ENCODE measurements around a stretch of chr3.

GRCh38 chr3:182682123-182682496 lies 111.2 kb upstream of the ATP11B start:
- PRO-cap, 4 experiments: no peak in any of the 4 experiments
- RAMPAGE, long total RNA, 4 experiments: no peak in any of the 4 experiments

GRCh38 chr3:182716295-182716775 lies 77.0 kb upstream of the ATP11B start:
- PRO-cap, 4 experiments: no peak in any of the 4 experiments
- RAMPAGE, long total RNA, 4 experiments: no peak in any of the 4 experiments

GRCh38 chr3:182867878-182868312 lies 74.6 kb downstream of the ATP11B start:
- PRO-cap, 4 experiments: no peak in any of the 4 experiments
- RAMPAGE, long total RNA, 4 experiments: no peak in any of the 4 experiments

DNA sequence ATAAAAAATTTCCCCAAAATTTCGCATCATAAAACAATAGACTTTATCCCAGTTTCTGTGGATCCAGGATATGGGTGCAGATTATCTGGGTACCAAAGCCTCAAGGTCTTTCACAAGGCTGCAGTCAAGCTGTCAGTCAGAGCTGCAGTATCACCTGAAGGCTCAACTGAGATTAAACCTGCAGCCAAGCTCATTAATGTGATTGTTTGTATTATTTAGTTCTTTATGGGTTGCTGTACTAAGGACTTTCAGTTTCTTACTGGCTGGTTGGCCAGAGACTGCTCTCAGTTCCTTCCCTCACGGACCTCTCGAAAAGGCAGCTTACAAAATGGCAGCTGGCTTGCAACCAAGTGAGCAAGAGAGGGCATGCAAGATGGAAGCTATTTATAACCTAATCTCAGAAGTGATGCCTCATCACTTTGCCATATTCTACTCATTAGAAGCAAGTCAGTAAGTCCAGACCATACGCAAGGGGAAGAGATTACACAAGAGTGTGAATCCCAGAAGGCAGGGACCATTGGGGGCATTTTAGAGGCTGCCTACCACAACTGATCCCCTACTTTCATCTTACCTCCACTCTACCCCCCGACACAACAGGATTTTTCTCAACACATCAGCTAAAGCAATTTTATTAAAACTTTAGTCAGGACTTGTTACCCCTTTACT lies 54.8 kb downstream of the DCUN1D1 start:
- PRO-cap, 4 experiments: no peak in any of the 4 experiments
- RAMPAGE, long total RNA, 4 experiments: no peak in any of the 4 experiments

GRCh38 chr3:182970595-182971230 lies 9.6 kb downstream of the DCUN1D1 start:
- PRO-cap, 4 experiments: no peak in any of the 4 experiments
- RAMPAGE, long total RNA, 4 experiments: no peak in any of the 4 experiments

DNA sequence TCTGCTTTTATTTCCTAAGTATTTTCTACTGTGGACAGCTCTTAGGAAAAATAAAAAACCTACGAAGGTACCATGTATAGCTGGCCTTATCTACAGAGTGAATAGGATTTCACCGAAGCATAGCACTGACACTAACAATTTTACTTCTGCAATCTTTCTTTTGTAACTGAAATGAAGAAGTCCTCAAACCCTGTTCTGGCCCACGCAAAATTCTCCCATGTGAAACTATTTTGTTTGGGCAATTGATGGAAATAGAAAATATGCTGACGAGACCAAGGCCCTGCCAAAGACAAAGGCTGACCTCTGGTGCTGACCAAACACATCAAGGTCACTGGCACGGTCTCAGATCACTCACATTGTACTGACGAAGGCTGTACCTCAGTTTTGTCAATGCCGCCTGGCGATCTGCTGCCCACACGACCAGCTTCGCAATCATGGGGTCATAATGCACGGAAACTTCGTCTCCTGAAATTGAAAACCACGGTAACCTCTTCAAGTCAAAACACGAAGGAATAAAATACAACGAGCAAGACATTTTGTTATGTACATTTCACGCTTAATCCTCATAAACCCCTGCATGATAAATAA lies 58.4 kb upstream of the DCUN1D1 start:
- PRO-cap, 4 experiments: no peak in any of the 4 experiments
- RAMPAGE, long total RNA, 4 experiments: no peak in any of the 4 experiments

DNA sequence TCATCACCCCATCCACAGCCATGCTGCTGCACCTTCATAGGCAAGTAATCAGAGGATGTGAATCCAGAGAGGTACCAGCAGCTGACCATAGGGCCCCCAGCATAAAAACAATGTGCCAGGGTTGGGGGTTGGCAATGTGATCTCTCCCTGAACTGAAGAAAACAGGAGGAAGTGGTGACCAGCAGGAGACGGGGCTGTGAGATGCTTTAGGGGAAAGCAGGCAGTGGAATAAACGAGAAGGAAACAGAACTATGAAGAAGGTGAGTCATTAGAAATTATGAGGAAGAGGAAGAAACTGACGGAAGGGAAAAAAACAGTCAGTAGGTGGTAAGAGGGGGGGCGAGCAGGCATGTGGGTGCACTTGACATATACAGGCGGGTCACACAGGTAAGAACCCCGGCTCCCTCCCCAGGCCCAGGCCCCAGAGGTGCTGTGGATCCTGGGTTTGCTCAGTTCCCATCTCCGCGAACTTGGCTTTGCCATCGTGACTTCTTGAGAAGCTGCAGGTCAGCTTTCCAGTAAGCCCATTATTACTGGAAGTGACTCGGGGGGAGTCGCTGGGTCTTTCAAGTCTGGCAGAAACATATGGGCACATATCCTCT lies 42.1 kb upstream of the B3GNT5 start:
- PRO-cap, 4 experiments: no peak in any of the 4 experiments
- RAMPAGE, long total RNA, 4 experiments: no peak in any of the 4 experiments

- PRO-cap, 4 experiments: peak in 3 of 4 experiments; most common plus-strand start chr3:183254167 (in 1); most common minus-strand start chr3:183254164 (in 1)
- RAMPAGE, long total RNA, 4 experiments: start-site peak on the plus strand in 1 of 4 experiments, at chr3:183254379-183254557 at its widest, 5 reads per replicate
Observed at GRCh38 chr3:183254057-183254550, 1.1 kb downstream of the B3GNT5 start.

- PRO-cap, 4 experiments: no peak in any of the 4 experiments
- RAMPAGE, long total RNA, 4 experiments: no peak in any of the 4 experiments
Observed at GRCh38 chr3:183259586-183260628, 6.9 kb downstream of the B3GNT5 start.

GRCh38 chr3:183486877-183487394 lies 58.5 kb upstream of the MCF2L2 start:
- PRO-cap, 4 experiments: no peak in any of the 4 experiments
- RAMPAGE, long total RNA, 4 experiments: no peak in any of the 4 experiments

DNA sequence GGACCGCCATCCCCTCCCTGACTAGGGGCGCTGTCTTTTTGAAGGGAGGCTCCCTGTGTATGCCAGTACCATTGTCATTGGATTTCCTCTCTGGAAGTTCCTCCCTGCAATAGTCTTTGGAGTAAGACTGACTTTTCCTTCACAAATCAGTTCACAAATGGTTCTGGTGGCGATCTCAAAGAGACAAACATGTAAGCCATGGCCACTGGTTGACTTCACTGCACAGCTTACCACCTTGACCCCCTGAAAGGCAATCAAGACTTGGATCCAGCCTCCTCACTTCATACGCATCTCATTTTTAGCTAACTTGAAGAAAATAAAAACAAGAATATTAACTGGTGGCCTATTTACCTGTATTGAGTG lies 60.7 kb upstream of the MCF2L2 start:
- PRO-cap, 4 experiments: no peak in any of the 4 experiments
- RAMPAGE, long total RNA, 4 experiments: no peak in any of the 4 experiments

GRCh38 chr3:183697559-183697747 lies 144 bp upstream of the YEATS2 start:
- PRO-cap, 4 experiments: peak in 4 of 4 experiments; most common minus-strand start chr3:183697678 (in 4)
- RAMPAGE, long total RNA, 4 experiments: no peak in any of the 4 experiments

DNA sequence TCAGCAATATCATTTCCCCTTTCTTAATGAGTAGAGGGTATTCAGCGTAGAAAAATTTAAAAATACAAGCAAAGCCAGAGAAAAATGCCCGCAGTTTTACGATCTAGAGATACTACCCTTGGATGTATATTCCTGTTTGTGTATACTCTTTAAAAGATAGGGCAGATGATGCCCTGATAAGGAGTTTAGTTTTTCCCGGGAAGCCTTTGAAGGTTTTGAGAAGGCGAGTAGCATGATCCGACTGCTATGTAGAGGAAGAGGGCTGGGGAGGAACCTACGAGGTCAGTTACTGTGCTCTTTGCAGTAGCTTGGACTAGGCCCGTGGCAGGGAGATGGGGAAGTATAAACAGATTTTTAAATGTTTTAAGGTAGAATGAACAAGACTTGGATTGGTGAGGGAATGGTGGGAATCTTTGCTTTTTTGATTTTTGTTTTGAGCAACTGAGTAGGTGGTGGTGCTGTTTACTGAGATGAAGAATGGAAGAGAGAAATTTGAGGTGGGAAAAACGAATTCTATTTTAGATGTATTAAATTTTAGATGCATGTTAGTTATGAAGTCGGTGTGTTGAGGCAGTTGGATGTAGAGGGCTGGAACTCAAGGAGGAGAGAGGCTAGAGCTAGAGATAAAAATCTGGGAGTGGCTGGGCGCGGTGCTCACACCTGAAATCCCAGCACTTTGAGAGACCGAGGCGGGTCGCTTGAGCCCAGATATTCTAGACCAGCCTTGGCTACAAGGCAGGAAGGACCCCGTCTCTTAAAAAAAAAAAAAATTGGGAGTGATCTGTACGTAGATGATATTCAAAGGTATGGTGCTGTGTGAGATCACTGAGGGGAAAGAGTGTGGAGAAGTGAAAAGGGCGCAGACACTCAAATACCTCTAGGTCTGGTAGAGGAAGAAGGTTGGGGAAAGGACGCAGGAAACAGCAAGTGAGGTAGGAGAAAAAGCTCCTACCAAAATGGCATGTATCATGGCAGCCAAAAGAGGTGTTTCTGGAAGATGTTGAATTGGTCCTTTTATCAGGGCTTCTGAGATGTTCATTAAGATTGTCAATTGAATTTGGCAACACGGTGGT lies 1.5 kb downstream of the YEATS2 start:
- PRO-cap, 4 experiments: peak in 2 of 4 experiments; most common minus-strand start position 243 of the sequence (in 2)
- RAMPAGE, long total RNA, 4 experiments: no peak in any of the 4 experiments

DNA sequence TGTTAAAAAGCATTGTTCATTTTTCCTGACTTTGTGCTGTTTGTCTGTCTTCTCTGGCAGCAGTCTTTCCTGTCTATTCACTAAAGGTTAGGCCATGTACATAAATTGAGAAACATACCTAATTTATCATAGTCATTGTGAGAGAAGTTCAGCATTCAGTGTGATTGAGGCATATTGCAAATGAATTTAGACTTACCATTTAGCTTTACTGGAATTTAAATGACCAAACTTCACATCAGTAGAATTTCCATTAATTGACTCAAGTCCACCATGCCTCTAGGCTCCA lies 37.4 kb downstream of the YEATS2 start:
- PRO-cap, 4 experiments: no peak in any of the 4 experiments
- RAMPAGE, long total RNA, 4 experiments: no peak in any of the 4 experiments

DNA sequence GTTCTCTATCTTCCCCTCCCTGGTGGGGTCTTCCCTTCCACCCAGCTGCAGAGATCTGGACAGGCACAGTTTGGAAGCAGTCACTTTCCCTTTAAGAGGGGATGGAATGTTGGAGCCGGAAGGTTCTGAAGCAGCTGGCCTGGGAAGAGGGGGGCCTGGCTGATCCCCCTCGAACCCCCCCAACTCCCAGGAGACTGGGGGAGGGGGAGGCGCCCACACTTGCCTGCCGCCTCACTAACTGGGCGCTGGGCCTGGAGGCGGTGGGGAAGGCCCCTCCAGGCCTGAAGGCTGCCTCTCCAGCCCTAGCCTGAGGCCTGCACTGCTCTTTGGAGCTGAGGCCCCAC lies 1.4 kb downstream of the DVL3 start:
- PRO-cap, 4 experiments: no peak in any of the 4 experiments
- RAMPAGE, long total RNA, 4 experiments: no peak in any of the 4 experiments

DNA sequence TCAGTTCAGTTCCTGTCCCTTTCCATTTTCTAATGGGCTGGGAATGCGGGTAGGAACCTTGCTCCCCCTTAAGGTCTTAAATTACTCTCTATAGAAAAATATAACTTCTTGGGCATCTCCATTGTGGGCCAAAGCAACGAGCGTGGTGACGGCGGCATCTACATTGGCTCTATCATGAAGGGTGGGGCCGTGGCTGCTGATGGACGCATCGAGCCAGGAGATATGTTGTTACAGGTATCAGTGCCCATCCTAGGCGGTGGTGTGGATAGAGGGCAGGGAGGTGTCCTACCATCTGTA lies 8.7 kb upstream of the AP2M1 start:
- PRO-cap, 4 experiments: no peak in any of the 4 experiments
- RAMPAGE, long total RNA, 4 experiments: no peak in any of the 4 experiments

GRCh38 chr3:184314248-184314474 lies 245 bp upstream of the EIF4G1 start:
- PRO-cap, 4 experiments: peak in 4 of 4 experiments; most common minus-strand start chr3:184314423 (in 4)
- RAMPAGE, long total RNA, 4 experiments: no peak in any of the 4 experiments

DNA sequence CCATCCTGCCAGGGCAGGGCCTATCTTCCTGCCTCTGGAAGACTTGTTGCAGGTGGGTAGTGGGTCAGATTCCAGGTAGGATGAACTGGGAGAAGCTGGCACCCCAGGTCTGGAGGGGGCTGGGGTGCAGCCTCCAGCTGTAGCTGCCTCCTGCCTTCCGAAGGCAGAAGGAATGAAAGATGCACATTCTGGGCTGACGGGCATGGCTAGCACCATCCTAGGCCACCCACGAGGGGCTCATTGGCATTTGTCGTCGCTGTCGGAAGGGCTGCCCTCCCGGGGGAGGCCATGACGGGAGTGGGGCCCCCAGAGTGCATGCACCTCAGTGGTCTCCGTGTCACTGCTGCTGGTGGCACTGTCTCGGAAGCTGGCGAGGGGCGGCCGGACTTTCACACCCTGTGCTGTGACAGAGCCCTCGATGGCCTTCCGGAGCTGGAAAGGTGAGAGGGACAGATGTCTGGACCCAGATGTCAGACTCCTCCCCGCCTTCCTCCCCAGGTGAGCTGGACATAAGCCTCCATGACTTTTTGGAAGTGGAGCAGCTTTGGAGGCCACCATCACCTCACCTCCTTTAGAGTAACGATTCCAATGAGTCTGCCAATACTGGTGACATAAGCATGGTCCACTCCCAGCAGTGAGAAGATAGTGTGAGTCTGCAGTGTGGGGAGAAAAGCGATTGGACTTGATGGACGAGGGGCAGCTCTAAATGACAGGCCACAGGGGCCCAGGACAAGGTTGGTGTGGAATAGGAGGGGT lies 9.1 kb downstream of the FAM131A start:
- PRO-cap, 4 experiments: no peak in any of the 4 experiments
- RAMPAGE, long total RNA, 4 experiments: no peak in any of the 4 experiments

DNA sequence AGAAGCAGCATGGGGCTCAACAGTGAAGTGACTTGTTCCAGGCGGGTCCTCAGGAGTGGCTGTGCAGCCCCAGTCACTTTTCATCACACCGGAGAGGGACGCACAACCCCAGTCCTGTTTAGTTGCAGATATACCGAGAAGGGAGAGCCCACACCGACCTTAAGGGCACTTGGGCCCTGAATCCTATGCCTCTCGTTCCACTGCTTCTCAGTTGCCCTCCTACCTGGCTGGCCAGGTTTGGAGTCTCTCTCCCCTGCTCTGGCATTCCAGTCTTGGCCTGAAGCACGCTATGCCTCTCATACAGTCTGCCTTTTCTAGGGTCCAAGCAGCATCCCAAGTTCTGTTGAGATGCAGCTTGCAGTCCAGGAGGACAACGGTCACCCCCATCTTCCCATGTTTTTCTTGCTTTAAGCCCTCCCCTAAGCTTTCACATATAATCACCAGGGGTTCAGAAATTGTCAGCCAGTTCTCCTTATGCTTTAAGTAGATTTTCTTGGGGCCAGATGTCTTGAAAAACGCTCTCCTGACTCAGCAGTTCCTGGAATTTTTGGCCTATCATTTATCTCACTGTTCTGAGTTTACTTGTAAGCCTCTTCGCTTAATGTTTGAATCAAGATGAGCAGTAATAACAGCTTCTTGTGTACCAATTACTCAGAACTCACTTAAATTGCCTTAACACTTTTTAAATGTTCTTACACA lies 10.2 kb downstream of the FAM131A start:
- PRO-cap, 4 experiments: no peak in any of the 4 experiments
- RAMPAGE, long total RNA, 4 experiments: no peak in any of the 4 experiments

DNA sequence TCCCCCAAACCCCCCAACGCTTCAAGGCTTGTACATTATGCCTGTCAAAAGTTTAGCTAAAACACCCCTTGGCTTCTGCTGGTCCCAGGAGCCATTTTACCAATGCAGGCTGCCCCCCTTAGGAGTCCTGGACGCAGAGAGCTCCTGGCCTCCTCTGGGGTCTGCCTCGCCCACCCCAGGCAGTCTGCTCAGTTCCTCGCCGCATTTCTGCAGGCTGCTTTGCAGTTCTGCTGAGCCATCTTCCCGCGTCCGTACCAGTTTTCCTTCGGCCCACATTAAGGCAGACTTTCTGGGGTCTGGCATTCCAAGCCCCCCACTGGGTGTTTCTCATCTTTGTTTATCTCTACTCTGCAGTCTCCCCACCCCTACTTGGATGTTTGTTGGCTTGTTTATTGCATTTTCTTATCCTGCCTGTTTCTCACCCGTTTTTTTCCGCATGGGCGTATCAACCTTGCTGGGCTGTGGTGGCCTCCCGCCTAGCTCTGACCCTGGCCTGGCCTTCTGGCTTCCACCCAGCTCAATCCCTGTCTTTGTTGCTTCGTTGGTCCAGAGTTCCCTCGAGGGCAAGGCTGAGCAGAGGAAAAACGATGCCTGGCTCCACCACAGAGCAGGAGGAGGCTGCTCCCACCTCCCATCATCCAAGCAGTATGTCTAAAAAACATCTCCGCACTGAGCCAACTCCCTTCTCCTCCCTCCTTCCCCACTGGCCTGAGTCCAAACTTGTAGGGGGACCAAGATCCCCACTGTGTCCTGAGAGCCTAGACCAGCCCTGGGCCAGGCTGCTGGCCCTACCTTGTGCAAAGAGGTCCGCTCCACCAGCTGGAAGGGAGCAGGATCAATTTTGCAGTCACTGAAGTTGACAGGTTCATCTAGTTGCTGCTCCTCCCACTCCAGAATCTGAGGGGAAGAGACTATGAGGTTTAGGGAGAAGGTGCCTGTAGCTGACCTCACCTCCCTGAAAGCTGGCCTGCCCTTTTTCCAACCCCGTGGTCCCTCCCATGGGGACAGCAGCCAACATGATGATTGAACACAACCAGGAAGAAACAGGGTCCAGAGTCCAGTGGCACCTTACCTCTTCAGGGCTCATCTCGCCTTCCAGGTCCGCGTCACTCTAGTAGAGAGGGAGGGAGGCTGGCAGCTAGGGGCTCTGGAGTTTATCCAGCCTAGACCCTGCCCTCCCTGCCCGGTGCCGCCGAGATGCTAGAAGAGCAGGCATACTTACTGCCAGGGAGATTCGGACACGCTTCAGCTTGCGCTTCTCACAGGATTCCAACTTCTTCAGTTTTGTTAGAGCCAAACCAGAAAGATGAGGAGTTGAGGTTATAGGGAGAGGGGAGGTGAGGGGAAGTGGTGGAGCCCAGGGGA lies 9.7 kb downstream of the CLCN2 start:
- PRO-cap, 4 experiments: no peak in any of the 4 experiments
- RAMPAGE, long total RNA, 4 experiments: no peak in any of the 4 experiments